Mesenchymal stem cell of the bone marrow (primary cell): Measurements from ENCODE around the gene KIF3C.

DNA sequence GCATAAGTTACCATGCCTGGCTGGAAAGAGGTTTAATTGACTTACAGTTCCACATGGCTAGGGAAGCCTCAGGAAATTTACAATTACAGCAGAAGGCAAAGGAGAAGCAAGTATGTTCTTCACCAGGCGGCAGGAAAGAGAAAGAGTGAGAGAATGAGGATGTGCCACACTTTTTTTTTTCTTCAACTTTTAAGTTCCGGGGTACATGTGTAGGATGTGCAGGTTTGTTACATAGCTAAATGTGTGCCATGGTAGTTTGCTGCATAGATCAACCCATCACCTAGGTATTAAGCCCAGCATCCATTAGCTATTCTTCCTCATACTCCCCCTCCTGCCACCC is 115.5 kb downstream of the PTRHD1 start:
- CAGE, long polyA plus RNA = no peak

GRCh38 chr2:24820355-24820900 is 27.2 kb downstream of the CENPO start:
- CAGE, long polyA plus RNA = no peak

DNA sequence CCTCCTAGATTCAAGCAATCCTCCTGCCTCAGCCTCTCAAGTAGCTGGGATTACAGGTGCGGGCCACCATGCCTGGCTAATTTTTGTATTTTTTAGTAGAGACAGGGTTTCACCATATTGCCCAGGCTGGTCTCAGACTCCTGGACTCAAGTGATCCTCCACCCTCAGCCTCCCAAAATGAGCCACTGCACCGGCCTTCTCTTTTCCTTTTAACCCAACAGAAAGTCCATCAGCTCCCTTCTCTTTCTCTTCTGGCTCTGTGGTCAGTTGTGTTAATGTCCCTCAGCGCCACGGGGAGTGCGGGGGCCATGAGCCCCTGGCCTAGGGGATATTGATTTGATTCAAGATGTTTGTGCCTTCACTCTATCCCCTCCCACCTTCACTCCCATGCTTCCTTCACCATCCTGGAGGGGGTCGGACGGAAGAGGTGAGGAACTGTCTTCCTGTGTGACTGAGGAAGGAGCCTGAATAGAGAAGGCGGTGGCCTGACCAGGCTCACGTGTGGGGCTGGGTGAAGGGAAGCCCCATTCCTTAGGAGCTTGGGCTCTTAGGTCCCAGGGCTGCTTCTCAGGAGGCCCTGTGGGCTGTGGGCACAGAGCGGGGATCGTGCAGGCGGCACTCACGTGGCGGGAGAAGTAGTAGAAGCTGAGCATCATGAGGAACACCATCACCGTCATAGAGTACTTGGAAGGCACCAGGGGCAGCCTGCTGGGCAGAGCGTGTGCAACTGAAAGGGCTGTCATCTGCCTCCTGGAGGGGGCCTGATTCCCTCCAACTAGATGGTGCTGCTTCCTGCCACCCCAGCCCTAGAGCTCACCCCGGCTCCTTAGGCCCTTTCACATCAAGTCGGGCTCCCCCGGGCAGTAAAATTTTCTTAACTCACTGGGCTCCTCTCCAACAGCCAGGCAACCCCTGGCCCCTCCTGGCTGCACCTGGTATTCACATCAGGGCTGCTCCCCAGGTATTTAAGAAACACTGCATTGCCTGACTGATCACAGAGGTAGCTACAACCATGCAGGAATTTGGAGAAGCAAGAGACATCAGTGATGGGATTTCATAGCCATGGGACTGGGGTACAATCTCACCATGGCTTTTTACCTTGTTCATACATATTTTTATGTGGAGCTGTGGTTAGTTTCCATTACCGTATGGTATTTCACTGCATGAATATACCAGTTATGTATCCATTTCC is 32.6 kb downstream of the CENPO start:
- CAGE, long polyA plus RNA = no peak

- CAGE, long polyA plus RNA = no peak
Measured at GRCh38 chr2:24857746-24858063, 62.3 kb downstream of the ADCY3 start.

GRCh38 chr2:24878323-24878940 is 41.6 kb downstream of the ADCY3 start:
- CAGE, long polyA plus RNA = no peak

DNA sequence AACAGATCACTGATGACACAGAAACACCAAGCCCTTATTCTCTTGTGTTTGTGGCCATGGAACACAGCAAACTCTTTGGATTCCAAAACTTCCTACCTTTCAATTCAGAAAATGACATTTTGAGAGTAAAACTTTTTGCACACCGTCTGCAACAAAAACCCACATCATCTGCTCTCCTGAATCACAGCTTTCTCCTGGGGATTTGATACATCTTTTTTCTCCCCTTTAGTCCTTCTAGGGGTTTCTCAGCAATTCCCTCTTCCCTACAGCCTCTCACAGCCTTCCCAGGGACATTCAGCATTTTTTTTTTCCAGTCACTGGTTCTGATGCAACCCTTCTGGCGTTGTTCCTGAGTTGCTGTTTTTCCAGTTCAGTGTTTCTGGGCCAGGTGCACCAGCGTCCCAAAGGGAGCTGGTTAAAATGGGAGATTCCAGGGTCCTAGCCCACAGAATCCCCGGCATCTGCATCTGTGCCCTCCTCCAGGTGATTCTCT is 36.2 kb downstream of the ADCY3 start:
- CAGE, long polyA plus RNA = no peak

DNA sequence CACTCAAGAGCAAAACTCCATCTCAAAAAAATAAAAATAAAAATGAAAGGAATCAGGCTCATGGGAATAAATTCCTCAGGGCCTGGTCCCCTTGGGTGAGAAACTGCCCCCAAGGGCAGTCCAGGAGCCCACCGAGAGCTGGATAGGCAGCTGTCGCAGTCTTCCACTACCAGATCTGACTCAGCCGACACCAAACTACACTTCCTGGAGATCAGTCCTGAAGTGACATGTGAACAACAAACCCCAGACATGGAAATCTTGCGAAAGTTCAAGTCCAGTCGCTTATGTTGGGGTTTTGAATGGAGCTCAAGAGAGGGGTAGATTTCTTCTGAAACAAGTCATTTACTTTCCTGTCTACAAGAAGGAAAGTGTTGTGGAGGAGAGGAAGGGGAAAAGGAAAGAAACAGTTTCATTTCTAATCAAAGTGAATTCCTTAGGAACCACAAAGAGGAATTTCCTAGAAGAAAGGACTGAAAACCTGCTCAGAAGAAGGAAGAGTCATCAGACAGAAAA is 12.9 kb downstream of the ADCY3 start:
- CAGE, long polyA plus RNA = no peak

- CAGE, long polyA plus RNA = no peak
Measured at GRCh38 chr2:25314264-25315486, 27.1 kb downstream of the DNMT3A start.

DNA sequence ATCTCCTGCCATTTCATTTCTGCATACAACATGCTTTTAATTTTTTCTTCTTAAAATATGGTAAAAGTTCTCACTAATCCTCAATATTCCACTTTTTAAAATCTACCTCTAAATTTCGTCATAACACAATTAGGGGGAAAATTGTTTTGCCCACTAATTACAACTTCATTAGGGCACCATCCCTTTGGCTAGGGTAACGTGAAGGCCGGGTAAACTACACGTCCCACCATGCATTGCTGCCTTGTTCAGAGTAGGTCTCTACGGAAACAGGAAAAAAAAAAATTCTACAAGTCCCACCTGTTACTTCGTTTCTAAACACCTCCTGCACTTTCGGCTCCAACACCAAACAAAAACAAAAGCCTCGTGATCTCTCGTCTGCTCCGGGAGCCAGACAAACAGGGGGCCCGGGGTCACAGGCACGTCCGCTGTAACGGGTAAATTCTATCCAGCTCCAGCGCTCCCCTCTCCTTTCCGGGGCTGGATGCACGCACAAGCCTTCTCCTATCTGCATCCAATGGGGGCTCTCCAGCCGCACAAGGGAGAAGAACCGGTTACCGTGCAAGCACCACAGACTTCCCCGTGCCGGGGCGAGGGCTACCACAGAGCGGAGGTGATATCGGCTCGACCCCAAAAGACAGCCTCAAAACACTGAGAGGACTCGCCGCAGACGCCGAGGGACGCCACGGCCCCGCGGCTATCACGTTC is 852 bp downstream of the ASXL2 start:
- CAGE, long polyA plus RNA = no peak

- CAGE, long polyA plus RNA = no peak
Measured at GRCh38 chr2:25980553-25980982, 1.7 kb downstream of the KIF3C start.

- CAGE, long polyA plus RNA = no peak
Measured at GRCh38 chr2:25982323-25983110, at the start of gene KIF3C. Gene KIF3C (minus strand): TSS chr2:25982497.

DNA sequence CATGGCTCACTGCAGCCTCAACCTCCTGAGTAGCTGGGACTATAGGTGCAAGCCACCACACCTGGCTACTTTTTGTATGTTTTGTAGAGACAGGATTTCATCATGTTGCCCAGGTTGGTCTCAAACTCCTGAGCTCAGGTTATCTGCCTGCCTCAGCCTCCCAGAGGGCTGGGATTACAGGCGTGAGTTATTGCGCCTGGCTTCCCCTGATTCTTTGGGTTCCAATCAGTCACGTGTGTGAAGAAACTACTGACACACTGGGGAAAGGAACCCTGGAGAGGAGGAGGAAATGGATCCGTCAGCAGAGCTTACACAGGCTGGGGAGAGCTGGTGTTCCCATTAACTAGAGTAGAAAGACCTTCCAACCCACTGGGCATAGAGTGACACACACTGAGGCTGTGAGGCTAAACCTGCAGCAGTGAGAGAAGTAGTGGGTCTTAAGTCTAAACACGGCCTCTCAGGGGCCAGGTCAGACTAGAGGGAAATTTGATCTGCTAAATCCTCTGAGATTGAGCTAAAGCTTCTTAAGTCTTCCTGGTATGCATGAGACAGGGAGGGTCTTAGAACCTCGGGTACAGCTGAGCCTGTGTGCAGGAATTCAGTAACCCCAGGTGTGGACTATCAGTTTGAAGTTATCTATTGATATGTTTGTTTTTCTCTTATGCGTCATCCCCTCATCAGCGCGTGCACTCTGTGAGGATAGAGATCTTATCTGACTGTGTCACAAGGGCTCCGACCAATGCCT is 22.1 kb upstream of the RAB10 start:
- CAGE, long polyA plus RNA = no peak

- CAGE, long polyA plus RNA = no peak
Measured at GRCh38 chr2:26017984-26018625, 15.8 kb upstream of the RAB10 start.

DNA sequence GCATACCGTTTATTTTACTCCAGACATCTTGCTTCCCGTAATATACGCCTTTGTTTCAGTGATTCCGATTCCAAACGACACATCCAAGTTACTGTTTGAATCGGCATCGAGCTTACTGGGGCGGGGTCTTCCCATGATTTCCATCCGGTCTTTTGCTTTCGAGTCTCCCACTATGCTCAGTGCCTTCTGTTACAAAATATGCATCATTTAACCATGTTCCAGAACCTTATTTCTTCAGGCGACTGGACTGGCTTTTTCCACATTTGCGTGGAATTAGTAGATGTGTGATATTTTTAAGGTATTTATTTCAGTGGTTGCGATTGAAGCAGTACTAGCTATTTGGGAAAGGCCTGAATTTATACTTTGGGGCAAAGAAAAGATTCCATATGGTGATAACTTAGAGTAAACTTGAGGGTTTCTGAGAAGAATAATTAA is 908 bp downstream of the RAB10 start:
- CAGE, long polyA plus RNA = no peak

- CAGE, long polyA plus RNA = no peak
Measured at GRCh38 chr2:26123162-26123716, 49.6 kb upstream of the GAREM2 start.

- CAGE, long polyA plus RNA = no peak
Measured at GRCh38 chr2:26143794-26144546, 28.9 kb upstream of the GAREM2 start.

GRCh38 chr2:26243098-26243389 is 1.4 kb downstream of the HADHA start:
- CAGE, long polyA plus RNA = no peak

DNA sequence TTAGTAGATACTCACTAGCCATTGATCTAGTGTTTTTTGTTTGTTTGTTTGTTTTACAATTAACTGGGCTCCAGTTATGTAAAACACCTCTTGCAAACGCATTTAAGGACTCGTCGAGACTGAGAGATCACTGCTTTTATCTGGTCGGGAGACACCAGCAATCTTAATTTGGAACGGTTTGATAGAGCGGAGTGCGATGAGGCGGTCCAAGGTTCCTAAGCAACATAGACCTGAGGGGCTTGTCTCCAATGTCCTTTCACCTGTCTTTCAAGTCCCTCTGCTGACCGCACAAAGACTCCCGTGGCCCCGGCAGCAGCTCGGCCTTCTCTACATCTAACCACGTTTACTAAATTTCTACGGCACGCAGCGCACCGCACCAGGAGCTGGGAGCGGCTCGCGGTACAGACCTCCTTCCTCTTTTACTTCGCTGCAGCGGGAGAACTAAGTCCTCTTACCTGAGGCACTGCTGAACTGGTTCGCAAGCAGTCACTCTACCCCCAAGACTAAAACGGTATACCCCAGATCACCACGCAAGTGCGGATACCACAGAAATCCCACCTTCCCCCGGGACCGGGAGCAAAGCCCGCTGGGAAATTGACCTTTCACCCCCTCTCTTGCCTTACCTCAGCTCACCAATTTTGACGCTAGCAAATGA is 560 bp upstream of the SELENOI start:
- CAGE, long polyA plus RNA = no peak

GRCh38 chr2:26390170-26391250 is 11.2 kb upstream of the DRC1 start:
- CAGE, long polyA plus RNA = no peak

DNA sequence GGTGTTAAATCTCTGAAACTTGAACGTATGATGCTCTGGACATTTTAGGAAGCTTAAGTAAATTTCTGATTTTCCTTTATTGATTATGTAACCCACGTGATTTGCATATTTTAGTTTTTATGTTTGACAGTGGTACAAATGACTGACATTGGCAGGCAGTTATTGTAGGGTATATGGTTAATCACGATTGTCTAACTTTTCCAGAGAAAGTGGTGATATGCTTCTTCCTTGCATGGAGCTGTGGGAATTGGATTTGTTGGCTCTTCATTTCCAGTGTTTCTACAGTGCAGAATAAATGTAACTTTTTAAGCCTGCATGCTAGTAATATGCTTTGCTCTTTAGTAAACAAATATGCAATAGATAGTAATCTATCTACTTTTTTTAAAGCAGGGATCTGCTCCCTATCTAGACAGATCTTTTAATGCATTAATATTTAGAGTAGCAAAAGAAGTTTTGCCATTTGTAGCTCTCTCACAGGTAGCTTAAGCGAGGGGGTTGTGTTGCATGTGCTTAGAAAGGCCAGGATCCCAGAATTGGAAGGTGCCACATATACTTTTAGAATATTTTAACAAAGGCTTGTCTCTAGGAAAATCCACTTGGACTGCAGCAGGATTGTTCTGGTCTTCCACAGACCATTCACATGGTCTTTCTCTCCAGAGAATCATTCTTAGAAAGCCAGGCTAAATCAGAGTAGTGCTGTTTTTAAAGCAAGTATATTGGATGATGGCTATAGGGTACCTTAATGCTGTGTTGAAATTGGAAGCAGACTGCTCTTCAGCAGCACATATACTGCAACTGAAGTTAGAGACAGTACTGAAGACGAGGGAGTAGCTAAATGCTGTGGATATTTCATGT is 8.5 kb upstream of the DRC1 start:
- CAGE, long polyA plus RNA = no peak